Measurements from ENCODE around the genes SMPD2, ZBTB24 and METTL24.

DNA sequence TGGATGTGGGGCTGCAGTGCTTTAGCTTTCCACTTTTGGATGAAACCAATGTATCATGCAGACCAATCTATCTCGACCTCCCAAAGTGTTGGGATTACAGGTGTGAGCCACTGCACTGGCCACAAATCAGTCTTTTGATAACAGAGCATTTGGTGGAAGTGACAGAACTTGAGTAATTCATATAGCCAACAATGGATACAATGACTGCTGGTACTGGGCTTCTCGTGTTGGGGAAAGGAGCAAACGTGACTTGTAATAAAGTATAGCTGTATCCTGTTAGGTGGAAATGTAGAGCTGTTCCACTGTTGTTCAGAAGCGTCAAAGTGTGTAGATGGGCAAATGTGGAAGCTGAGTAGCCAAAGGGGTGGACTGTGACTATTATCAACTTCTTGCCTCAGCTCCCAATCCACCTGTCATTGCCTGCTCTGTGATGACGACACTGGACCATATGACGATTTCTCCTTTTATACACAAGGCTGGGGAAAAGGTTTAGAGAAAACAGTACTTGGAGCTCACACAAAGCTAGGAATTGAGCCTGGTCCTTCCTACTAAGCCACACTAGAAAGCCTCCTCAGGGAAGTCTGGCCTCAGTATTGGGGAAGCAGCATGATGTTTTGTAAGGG lies 20.2 kb downstream of the CD164 start:
- PRO-cap, 2 experiments = no peak in any of the 2 experiments

GRCh38 chr6:109366482-109367270 lies 15.6 kb downstream of the CD164 start:
- PRO-cap, 2 experiments = no peak in any of the 2 experiments

- PRO-cap, 2 experiments = peak in 2 of 2 experiments; most common plus-strand start chr6:109440736 (in 2); most common minus-strand start chr6:109440579 (in 1)
Measured at GRCh38 chr6:109440275-109441214, at the start of gene SMPD2. Gene SMPD2 (plus strand): TSS chr6:109440724.

DNA sequence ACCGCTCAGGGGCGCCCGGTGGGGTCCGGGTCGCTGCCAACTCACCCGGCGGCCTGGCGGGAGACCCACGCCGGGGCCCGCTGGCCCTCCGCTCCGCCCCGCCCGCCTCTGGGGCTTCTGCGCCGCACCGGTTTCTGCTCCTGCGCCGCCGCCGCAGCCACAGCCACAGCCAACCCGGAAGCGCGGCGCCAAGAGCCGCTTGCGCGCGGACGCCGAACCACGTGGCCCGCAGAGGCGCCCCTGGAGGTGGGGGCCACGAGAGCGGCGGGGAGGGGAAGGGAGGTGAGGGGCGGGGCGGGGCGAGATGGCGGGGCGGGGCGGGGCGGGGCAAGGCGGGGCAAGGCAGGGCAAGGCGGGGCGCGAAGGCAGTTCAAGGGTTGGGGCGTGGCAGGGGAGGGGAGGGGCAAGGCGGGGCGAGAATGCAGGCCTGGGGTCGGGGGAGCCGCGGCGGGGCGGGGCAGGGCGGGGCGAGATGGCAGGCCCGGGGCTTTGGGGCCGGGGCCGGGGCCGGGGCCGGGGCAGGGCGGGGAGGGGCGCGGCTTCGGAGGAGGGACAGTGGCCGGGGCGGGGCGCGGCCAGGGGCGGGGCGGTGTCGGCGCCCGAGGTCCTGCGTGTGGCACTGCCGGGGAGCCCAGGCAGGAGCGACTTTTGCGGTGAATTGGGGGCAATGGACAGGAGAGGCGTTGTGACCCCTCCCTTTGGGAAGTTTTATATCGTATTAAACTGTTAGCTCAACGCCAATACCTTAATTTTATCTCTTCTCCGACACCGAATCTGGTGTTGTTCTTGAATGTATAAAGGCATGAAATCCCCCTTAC lies at the start of gene ZBTB24:
Gene ZBTB24, minus strand, starts transcription at position 167 of the 818 bp plus-strand sequence.
- PRO-cap, 2 experiments = peak in 2 of 2 experiments; most common plus-strand start position 592 of the sequence (in 2); most common minus-strand start position 110 of the sequence (in 2)

DNA sequence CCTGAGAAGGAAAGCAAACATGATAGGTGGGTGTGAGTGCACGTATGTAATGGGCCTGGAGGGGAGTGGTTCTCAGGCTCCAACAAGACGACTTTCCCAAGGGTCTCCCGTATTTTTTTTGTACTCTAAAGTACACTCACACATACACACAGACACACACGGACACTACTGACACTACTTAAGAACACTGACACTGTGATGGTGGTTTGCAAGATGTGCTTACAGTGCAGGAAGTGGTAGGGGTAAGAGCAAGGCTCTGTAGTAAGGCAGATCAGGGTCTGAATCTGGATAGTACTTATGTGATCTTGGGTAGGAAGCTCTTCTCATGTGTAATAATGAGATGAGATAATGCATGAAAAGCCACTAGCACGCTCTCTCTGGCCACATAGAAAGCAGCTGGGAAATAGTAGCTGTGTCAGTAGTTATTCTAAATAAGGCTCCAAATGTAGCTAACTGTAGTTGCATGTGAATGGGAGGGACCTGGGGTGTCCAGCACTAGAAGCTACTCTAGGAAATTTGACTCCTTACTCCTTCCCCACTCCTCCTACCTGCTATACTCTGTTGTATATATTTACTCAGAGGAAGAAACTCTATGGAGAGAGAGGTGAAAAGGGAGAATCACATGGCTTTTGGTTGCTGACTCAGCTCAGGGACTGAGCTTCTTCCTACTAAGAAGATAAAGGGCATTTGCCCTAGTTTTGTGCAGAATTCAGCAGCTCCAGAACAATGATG lies 8.4 kb upstream of the ZBTB24 start:
- PRO-cap, 2 experiments = no peak in any of the 2 experiments

- PRO-cap, 2 experiments = no peak in any of the 2 experiments
Measured at GRCh38 chr6:109894162-109894830, 83.8 kb upstream of the GPR6 start.

- PRO-cap, 2 experiments = no peak in any of the 2 experiments
Measured at GRCh38 chr6:110287751-110288076, 70.4 kb downstream of the METTL24 start.

DNA sequence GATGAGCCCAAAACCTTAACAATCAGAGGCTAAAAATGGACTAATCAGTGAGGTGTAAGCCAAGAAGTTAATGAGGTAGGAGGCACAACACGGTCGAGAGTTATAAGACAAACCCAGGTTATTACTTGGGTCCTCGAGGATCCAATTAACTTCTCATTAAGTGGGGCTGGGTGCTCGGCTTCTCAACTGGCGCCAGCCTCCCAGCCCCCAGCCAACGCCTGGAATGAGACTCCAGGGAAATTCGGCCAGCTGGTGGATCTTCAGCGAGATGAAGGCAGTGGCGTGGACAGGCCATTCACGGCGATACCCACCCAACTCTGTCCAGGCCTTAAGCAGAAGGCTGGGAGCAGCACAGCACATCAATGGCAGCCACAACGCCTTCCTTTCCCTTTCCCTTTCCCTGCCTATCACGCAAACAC lies 929 bp downstream of the METTL24 start:
- PRO-cap, 2 experiments = no peak in any of the 2 experiments

GRCh38 chr6:110357630-110358725 lies at the start of gene METTL24:
Gene METTL24 (minus strand): TSS chr6:110358349.
- PRO-cap, 2 experiments = no peak in any of the 2 experiments

GRCh38 chr6:110475277-110475643 lies 1.2 kb downstream of the SLC22A16 start:
- PRO-cap, 2 experiments = no peak in any of the 2 experiments

DNA sequence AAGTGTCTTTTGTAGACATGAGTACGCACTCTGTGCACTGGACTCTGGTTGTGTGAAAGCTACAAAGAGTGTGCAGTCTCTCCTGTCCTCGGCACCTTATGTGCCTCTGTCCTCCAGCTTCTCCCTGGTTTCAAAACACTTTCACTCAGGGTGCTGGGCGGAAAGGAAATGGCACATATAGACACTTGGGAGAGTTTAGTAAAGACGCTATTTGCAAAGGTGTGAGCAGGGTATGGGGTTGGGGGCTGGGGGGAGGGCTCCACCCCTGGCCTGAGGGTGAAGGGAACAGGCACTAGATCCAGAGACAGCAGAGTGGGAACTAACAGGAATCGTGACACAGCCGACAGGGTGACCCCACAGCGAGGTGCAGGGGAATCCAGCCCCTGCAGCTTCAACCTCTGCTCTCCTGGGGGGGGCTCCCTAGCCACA lies 66.4 kb upstream of the SLC22A16 start:
- PRO-cap, 2 experiments = no peak in any of the 2 experiments

DNA sequence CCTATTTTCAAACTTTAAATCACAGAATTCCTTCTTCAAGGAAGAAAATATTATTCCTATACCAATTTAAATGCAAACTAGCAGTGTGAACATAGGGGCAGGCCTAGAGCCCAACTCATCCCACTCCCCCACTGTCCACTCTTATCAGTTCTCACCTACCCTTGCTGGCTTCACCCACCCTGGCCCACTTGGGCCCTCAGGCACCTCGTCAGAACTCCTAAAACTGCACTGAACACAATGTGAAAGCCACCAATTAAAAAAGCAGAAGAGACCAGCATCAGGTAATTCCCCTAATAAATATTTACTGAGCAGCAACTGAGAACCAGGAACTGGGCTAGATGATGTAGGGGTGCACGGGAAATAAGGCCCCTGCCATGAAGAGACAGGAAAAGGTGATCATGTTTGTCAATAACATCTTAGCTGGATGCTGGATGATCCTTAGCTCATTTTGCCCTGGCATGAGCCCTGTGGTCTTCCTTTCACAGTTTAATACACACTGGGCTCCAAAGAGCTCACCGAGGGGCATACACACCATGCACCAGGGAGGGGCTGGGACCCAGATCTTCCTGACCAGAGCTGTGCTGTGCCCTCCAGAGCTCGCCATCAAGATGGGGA lies 113.4 kb upstream of the SLC22A16 start:
- PRO-cap, 2 experiments = no peak in any of the 2 experiments

GRCh38 chr6:110813812-110814160 lies 1.5 kb downstream of the CDK19 start:
- PRO-cap, 2 experiments = no peak in any of the 2 experiments

DNA sequence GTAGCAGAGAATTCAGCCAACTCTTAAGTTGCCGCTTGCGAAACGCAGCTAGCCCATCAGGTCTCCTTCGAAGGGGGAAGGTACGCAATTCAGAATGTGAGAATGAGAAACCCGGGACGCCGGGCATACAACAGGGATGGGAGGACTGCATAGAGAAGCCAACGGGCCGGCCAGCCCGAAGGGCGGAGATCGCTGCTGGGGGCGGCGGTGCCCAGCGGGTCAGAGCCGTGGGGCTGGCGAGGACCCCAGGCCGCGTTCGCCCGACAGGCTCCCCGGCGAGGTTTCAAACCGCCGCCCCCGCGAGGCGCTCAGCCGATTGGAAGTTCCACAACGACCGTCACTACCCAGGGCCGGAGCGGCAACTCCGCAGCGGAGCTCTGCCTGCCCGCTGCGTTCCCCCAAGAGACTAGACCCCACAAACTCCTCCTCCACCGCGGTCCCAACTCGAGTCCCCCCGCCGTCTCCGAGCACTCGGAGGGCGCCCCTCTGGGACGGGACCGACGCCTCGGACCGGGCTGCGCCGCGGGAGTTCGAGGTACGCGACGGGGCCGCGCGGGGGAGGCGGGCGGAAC lies 902 bp downstream of the CDK19 start:
- PRO-cap, 2 experiments = peak in 2 of 2 experiments; most common plus-strand start position 340 of the sequence (in 2)

DNA sequence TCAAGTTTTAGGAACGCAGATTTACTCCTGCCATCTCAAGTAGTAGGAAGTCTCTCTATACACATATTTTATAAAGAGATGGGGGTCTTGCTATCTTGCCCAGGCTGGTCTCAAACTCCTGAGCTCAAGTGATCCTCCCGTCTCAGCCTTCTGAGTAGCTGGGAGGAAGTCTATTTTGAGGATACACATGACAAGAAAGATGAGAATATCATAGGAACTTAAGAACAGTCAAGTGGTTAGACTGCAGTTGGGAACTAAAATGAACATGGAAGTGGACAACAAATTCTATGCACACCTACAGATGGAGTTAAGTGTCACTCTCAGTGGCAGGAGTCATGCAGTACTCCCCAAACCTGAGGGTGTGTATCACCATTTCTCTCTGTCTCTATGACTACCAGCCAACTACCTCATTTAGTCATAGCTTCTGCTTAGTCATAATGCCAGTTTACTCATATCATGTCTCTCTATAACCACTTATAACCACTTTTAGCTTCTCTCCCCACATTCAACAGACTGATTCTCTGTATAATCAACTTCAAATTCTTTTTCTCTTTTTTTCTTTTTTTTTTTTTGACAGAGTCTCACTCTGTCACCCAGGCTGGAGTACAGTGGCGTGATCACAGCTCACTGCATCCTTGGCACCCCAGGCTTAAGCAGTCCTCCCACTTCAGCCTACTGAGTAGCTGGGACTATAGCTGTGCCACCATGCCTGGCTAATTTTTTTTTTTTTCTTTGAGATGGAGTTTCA lies 13.9 kb upstream of the GTF3C6 start:
- PRO-cap, 2 experiments = no peak in any of the 2 experiments

DNA sequence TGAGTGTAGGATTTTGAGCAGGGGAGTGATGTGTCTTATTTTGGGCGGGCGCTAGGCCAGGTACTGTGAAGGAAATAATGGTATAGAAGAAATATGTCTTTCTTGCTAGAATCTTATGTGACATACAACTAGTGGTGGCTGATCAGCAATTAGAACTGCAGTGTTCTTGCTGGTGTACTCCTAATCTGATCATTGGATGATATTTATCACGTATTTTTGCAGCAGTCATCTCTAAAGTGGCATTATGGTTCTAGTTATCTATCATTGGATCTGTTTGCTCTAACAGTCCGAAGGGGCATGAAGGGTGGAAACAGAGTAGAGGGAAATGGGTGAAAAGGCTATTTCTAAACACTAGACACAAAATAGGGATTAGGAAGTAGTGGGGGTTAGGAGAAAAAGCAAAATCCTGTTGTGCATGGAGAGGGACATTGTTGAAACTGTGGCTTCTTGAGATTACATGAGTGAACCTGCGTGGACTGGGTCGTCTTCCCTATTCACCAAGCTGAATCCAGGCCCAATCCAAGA lies 40.2 kb downstream of the SLC16A10 start:
- PRO-cap, 2 experiments = no peak in any of the 2 experiments

GRCh38 chr6:111417173-111417694 lies 65.8 kb downstream of the REV3L start:
- PRO-cap, 2 experiments = no peak in any of the 2 experiments

DNA sequence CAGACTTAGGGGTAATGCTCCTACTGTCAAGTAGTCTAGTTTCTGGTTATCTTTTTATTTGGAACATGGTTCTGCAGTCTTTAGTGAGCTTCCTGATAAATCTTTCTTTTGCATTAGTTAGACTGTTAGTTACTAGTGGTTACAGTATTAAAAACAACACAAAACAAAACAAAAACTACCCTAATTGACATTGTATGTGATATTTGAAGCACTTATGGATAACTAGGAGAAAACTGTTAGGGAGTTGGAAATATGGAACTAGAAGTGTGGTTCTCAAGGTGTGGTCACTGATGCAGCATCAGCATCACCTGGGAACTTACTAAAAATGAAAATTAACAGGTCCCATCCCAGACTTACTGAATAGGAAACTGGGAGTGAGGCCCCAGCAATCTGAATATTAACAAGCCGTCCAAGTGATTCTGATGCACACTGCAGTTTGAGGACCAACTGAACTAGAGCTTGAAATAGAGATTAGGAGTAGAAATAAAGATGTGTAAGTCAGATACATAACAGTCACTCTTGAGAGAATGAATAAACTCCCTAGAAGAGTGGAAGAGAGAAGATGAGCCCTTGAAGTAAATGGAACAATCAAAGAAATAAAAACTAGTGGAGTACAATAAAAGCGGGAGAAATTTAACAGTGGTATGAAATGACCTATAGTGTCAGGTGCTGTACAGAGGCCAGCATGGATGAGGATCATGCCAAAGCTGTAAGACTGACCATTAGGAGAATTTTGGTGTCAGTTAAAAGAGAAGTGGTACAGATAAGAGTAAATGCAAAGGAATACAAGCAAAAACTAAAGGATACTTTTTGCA lies 17.0 kb upstream of the REV3L start:
- PRO-cap, 2 experiments = no peak in any of the 2 experiments

GRCh38 chr6:111566767-111567769 lies 38.6 kb downstream of the TRAF3IP2 start:
- PRO-cap, 2 experiments = no peak in any of the 2 experiments

DNA sequence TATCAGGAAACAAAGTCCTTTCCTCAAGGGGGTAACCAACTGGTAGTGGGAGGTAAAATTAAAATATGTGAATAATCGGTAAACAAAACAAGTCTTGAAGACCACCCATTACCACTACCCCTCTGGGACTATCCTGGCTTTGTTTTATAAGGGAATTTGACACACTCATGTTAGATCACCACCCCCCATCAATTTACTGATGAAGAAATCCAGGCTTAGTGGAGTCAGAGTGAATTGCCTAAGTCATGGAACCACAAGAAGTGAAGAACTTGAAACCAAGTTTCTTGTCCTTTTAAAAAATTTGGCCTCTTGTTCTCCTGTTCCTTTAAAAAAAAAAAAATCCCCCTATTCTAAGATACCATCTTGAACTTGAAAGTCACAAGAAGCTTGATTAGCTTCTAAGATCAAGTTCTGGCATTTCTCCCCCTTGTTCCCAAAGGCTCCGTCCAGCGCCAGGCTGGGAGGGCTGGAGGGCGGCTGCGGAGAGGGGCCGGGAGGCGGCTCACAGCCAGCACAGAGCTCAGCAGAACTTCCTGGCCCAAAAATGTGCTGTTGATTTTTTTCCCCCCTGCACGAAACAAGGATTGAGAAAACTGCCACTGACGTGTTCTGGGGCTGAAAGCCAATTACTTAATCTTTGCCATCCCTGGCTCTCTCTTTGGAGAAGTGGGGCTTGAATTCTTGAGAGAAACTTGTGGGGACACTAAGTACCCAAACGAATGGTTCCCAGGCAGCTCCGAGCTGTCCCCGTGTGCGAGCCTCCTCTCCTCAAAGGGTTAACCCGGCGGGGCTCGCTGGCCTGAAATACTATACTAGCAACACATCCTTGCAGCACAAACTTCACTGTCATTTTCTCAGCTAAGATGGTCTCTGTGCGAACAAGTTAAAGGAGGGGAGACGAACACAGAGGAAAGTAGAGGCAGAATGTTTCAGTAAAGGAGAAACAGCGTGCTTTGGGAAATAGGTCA lies 633 bp downstream of the TRAF3IP2 start:
- PRO-cap, 2 experiments = peak in 2 of 2 experiments; most common plus-strand start position 849 of the sequence (in 2); most common minus-strand start position 745 of the sequence (in 1)